ENCODE results near the genes L2HGDH, RTRAF and PTGER2.

- PRO-cap, result no peak
These were observed 64.5 kb downstream of the ARF6 start for GRCh38 chr14:49957366-49957823.

DNA sequence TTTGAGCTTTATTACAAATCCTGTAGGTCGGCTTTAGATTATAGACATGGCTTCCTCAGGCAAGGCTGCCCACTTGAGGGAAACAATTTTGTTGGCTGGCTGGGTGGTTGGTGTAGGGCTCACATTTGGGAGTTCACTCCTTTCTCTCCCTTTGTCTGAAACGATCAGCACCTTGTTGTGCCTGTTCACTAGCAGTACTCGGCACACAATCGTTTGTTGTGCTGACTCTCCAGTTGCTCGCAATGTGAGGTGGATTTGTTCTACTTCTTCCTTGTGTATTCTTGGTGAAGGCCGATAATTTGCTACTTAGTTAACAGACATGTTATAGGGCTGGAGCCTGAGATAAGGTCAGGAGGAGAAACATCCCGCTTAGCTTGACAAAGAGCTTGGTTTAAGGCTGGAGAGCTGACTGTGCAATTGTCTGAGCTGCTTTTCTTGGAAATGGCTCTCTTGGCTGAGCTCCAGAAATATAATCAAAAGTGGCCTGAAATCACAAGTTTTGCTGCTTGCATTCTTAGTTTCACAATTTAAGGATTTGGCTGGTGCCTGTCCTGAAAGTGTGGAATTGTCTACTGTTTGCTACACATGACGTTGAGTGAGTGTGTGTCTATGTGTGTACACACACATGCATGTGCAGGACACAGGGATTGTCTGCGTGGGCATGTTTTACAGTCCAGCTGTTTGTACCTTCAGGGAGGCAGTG lies 77.6 kb downstream of the ARF6 start:
- PRO-cap, result no peak

DNA sequence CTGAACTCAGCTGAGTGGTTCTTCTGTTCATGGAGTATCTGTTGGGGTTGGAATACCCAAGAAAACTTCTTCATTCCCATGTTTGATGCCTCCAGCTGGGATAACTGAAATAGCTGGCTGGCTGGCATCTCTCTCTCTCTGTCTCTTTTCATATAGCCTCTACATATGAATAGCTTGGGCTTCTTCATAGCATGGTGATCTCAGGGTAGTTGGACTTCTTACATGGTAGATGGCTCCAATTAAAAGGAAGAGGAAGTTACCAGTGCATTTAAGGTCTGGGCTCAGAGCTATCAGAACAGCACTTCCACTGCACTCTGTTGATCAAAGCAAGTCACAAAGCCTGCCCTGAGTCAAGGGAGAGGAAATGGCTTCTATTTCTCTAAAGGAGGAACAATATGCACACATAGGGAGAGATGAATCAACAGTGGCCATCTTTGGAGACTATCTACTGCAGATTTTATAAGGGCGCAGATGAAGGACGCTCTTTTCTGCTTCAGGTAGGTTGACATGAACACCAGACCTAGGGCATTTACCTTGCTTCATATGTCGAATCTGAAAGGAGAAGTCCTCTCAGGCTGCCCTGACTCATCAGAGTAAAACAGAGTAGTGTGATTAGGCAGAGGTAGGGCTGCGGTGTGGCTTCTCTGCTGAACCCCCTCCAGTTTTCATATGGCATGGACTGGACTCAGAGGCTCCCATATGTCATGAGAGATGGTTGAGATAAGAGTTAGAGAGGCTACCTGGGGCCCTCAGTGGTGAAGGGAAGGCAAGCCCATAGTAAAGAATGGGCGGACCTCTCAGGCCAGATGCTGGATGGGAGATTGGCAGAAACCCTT lies 84.2 kb downstream of the ARF6 start:
- PRO-cap, result no peak

- PRO-cap, result bidirectional peak, plus-strand start at chr14:50000548, minus-strand start at chr14:50000350
These were observed 107.4 kb downstream of the ARF6 start for GRCh38 chr14:50000086-50000855.

DNA sequence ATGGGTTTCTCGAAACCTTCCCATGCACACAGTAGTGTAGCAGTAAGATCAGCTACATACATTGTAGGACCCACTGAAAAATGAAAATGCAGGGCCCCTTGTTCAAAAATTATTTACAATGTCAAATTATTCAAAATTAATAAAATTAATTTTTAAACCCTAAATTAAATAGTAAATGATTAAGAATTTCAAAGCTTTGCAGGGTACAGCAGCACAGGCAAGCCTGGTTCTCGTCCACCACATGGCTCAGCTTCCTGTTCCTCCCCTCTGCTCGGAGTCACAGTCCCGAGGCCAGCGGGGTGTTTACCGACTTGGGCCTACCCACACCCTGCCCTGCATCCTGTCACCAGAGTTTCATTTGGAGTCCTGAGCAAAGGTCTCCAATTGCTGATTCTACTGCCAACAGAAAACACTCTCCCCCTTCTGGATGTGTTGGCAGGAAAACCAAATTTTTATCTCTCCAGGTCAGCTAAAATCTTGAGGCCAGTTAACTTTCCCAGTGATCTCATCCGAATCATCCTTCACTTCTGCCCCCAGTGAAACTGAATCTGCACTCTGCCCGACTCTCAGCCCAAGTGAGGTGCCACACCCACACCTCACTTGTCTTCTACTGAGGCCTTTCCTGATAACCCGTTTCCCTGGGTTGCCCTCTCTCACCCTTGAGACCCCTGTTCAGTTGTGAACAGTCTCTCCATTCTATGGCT lies 71.3 kb downstream of the VCPKMT start:
- PRO-cap, result no peak

DNA sequence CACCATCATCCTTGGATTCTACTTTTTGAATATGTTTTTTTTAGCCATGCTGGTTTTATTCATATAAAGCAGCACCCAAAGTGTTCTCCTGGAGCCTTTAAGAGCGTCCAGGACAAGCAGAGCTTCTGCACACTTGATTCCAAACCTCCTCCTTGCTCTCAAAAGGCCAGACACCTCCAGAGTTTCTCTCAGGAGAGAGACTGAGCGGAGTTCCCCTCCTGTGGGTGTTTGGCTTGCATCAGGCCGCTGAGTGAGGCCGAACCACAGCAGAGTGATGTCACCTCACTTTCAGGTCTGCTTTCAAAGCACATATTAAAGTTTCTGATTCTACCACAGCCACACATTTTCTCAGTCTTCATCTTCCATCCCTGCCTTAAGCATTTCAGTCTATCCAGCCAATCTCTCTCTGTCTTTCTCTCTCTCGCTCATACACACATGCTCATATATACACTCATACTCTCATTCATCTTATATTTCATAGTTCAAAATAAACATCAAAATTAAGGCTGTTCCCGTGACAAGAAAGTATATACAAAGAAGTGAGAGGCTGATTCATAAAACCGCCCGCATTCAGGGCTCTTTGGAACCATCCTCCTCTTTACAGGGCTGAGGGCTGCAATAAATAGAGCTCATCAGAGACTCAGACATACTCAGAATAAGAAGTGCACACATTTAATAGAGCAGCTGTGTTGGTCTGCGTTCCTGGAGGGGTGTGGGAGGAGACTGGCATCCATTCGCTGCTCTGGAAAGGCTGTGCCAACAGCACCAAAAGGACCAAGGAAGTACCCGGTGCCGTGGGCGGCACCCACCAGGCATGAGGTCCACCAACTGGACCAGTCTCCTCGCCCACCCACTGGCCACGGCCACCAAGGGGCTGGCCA lies 33.1 kb downstream of the VCPKMT start:
- PRO-cap, result no peak

DNA sequence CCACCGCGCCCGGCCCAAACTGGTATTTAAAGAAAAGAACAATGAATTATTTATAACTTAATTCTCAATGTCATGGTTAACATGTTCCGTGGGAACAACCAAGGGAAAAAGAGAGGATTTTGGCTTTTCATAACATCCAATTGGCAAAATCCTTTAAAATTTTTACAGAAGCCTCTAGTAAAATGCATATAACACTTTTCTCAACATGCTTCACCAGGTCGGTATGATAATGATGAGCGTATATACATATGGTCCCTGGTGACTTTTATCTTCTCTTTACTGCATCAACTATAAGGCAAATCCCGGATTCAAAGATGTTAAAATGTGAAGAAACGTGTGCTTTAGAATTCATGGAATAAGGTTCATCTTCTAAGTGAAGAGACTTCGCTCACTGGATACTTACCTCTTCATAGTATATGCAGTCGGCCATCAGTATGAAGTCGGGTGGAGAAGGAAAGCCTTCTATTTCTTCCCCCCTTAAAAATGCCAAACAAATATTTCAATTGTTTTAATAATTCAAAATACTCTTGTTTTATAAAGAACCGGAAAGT lies 861 bp downstream of the VCPKMT start:
- PRO-cap, result no peak

GRCh38 chr14:50311468-50312436 lies at the start of gene L2HGDH:
Gene L2HGDH, minus strand, starts transcription at chr14:50312229.
- PRO-cap, result bidirectional peak, plus-strand start at chr14:50312396, minus-strand start at chr14:50312188

GRCh38 chr14:50560903-50561342 lies 978 bp downstream of the ATL1 start:
- PRO-cap, result bidirectional peak, plus-strand start at chr14:50561215, minus-strand start at chr14:50561220

- PRO-cap, result no peak
These were observed 9.4 kb upstream of the SAV1 start for GRCh38 chr14:50677423-50677952.

GRCh38 chr14:50803806-50804102 lies 27.2 kb downstream of the NIN start:
- PRO-cap, result no peak

DNA sequence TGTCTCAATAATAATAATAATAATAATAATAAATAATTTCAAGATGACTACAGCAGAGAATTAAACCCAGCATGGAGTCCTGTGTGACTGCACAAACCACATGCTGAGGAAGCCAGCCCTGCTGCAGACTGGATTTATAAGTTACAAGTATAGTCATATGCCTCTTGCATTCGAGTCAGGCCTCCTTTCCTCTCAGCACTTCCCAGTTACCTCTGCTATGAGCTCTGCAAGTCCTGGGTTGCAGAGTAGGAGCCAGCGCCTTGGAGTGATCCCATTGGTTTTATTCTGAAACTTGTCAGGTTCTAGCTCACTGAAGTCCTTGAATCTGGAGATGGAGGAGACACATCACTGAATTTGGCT lies 29.8 kb downstream of the PYGL start:
- PRO-cap, result no peak

DNA sequence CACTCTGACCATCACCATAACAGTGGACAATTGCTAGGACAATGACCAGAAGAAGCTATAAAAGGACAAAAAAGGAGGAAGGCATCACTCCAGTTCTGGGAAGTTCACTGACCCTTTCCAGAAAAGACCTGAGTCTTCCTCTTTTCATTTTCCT lies 23.6 kb upstream of the PYGL start:
- PRO-cap, result no peak

GRCh38 chr14:51029301-51029571 lies 65.7 kb downstream of the TRIM9 start:
- PRO-cap, result no peak

DNA sequence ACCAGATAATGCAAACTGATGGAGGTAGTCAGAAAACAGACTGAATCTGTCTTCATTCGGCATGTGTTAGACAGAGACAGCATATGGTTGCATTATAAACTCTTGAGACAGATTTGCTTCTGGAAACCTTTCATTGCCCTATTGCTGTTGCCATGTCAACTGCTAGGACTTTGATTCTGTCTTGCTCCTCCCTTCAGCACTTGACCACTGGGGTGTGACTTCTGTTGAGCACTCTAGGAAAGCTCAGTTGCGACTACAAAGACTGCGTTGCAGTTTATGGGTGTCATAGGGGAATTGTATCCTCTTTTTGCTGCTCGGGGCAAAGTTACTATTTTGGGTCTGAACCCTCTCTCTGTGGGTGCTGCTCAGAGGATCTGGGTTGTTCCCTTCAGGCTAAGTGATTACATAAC lies 44.2 kb upstream of the TRIM9 start:
- PRO-cap, result no peak

DNA sequence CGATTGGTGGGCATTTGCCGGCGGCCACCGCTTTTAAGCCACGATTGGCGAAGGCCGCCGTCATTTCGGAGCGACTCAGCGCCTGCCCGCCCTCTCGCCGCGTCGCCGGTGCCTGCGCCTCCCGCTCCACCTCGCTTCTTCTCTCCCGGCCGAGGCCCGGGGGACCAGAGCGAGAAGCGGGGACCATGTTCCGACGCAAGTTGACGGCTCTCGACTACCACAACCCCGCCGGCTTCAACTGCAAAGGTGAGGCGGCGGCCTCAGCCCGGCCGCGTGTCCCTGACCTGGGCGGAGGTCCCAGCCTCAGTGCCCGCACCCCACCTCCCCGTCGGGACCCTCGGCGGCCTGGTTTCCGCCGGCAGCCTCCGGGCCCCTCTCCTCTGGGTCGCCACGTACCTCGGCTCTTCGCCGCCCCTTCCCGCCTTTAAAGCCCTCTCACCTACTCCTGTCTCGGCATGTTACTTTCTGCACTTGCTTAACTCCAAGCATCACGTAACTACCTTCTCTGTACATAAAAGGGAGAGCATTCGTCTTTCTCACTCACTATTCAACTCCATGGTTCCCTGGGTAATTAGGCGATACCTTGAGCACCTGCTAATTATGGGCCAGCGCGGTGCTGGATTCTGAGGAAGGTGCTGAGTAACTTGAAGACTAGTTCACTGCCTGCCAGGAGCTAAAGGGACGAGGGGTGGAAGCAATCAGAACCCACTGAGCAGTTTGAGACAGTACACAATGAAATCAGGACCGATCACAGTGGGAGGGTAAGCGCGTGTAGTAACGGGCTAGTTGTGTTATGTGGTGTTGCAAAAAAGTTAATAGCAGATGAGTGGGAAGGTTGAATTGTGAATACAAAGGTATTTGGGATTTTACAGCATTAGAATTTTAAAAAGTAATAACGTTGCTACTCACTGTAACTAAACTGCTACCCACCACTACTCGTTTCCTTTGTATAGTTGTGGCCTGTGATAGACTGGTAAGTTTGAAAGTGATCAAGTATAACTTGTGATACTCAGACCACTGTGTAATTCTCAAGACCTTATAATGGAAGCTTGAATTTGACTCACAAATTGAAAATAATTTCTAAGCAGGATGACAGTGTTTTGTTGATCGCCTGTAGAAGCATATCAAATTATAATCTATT lies at the start of gene RTRAF:
TSS of gene RTRAF (plus strand) at position 92 of the 1,141 bp plus-strand sequence.
- PRO-cap, result bidirectional peak, plus-strand start at position 64 of the sequence, minus-strand start outside the sequence; bidirectional peak, plus-strand start at position 720 of the sequence, minus-strand start at position 776 of the sequence

- PRO-cap, result no peak
These were observed at the start of gene PTGER2 for GRCh38 chr14:52313971-52314519. Gene PTGER2, plus strand, starts transcription at chr14:52314312.

- PRO-cap, result no peak
These were observed 750 bp downstream of the ERO1A start for GRCh38 chr14:52694605-52695011.

GRCh38 chr14:52706271-52706738 lies 695 bp upstream of the PSMC6 start:
- PRO-cap, result no peak

DNA sequence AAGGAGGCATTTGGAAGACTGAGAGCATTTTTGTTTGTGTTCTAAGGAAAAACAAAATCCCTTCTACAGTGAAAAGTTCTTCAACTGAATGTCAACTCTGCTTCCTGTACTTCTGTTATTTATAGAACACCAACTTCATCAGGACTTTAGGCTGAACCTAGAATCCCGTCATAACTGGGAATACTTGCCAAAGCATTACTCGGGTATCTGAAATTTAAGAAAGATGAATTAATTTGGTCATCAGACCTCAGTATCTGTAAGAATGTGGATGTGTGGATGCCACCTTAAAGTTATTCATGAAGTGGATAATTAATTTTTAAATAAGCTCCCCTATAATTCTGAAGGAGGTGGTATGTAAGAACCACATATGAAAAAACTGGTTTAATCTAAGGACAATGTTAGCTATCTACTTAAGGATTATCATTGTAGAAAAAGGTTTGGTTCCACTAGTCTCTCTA lies 73.1 kb downstream of the FERMT2 start:
- PRO-cap, result no peak

Data from neural crest cell (in vitro differentiated cells).